AG10803 (cell line): ENCODE measurements around the genes GALR3 and ANKRD54.

- RRBS = 3% methylated on average over 6 of the region's 28 CpGs
Observed at GRCh38 chr22:37606884-37607515, 1.6 kb upstream of the GGA1 start.

GRCh38 chr22:37607516-37607831 lies 1.2 kb upstream of the GGA1 start:
- RRBS = no CpG with 5 or more reads among the region's 10 CpGs

GRCh38 chr22:37610557-37611768 lies 2.3 kb downstream of the GGA1 start:
- RRBS = no CpG with 5 or more reads among the region's 23 CpGs

DNA sequence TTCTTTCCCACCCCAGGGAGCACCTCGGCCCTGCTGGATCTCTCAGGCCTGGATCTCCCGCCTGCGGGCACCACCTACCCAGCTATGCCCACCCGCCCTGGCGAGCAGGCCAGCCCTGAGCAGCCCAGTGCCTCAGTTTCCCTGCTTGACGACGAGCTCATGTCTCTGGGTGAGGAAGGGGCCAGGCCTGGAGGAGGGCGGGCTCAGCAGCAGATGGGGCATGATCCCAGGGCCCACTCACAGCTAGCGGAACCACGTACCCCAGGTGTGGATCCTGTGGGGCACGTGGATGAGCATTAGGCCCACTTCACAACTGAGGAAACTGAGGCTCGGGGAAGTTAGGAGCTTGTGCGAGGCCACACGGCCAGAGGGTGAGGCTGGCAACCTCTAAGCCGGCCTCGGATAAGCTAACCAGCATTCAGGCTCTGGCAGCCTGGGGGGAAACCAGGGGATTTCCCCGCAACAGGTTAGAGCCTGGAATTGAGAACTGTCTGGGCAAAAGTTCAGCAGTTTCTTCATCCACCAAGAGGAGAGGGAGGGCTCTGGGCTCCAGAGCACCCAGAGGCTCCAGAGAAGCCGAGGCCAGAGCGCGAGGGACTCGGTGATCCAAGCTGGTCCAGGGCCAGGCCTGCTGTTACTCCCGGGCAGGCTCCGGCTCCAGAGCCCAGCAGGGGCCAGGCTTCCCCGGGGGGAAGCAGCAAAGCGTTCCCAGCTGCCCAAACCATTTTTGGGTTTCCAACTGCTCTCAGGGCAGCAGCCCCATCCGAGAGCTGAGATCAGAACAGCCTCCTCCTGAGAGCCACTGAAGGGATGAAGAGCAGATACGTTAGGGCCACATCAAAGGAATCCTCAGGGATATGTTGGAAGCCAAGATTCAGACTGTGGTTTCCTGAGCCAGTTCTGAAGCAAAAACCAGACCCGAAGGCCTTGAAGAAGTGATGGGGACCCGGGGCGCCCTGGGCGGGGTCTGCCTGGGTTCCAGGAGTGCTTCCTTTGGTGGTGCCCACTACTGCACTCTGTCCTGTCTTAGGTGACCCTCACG lies 13.4 kb upstream of the SH3BP1 start:
- RRBS = no CpG with 5 or more reads among the region's 32 CpGs

GRCh38 chr22:37633558-37634416 lies 5.7 kb upstream of the SH3BP1 start:
- RRBS = no CpG with 5 or more reads among the region's 25 CpGs

GRCh38 chr22:37675744-37676509 lies 491 bp downstream of the LGALS1 start:
- RRBS = no CpG with 5 or more reads among the region's 13 CpGs

- RRBS = no CpG with 5 or more reads among the region's 15 CpGs
Observed at GRCh38 chr22:37717114-37717798, 20.4 kb downstream of the TRIOBP start.

- RRBS = 1% methylated on average over 7 of the region's 44 CpGs
Observed at GRCh38 chr22:37746724-37747843, 50.2 kb downstream of the TRIOBP start.

- RRBS = no CpG with 5 or more reads among the region's 15 CpGs
Observed at GRCh38 chr22:37822934-37823657, at the start of gene GALR3. Gene GALR3 (plus strand): TSS chr22:37823382.

DNA sequence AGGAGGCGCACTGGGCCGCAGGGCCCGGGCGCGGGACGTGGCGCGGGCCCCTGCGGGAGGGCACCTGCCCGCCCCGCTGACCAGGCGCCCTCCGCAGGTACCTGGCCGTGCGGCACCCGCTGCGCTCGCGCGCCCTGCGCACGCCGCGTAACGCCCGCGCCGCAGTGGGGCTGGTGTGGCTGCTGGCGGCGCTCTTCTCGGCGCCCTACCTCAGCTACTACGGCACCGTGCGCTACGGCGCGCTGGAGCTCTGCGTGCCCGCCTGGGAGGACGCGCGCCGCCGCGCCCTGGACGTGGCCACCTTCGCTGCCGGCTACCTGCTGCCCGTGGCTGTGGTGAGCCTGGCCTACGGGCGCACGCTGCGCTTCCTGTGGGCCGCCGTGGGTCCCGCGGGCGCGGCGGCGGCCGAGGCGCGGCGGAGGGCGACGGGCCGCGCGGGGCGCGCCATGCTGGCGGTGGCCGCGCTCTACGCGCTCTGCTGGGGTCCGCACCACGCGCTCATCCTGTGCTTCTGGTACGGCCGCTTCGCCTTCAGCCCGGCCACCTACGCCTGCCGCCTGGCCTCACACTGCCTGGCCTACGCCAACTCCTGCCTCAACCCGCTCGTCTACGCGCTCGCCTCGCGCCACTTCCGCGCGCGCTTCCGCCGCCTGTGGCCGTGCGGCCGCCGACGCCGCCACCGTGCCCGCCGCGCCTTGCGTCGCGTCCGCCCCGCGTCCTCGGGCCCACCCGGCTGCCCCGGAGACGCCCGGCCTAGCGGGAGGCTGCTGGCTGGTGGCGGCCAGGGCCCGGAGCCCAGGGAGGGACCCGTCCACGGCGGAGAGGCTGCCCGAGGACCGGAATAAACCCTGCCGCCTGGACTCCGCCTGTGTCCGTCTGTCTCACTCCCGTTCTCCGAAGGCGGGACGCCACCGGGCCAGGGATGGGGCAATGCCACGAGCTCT lies 1.7 kb downstream of the GALR3 start:
- RRBS = 8% methylated on average over 19 of the region's 139 CpGs

GRCh38 chr22:37843525-37844547 lies at the start of gene ANKRD54:
Gene ANKRD54 (minus strand): TSS chr22:37844334.
- RRBS = 1% methylated on average over 58 of the region's 100 CpGs

DNA sequence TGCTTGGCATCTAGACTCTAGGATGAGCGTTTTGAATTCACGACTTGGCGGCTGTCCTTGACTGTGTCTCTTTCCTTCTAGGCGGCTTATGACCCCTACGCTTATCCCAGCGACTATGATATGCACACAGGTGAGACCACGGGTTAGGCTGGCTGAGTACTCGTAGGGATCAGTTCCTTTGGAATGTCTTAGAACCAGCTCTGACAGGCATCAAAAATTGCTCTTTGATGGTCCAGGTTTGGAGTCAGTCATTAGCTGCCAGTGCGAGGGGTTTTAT lies 653 bp downstream of the EIF3L start:
- RRBS = no CpG with 5 or more reads among the region's 9 CpGs

GRCh38 chr22:37904454-37905670 lies 1.2 kb upstream of the MICALL1 start:
- RRBS = no CpG with 5 or more reads among the region's 16 CpGs

DNA sequence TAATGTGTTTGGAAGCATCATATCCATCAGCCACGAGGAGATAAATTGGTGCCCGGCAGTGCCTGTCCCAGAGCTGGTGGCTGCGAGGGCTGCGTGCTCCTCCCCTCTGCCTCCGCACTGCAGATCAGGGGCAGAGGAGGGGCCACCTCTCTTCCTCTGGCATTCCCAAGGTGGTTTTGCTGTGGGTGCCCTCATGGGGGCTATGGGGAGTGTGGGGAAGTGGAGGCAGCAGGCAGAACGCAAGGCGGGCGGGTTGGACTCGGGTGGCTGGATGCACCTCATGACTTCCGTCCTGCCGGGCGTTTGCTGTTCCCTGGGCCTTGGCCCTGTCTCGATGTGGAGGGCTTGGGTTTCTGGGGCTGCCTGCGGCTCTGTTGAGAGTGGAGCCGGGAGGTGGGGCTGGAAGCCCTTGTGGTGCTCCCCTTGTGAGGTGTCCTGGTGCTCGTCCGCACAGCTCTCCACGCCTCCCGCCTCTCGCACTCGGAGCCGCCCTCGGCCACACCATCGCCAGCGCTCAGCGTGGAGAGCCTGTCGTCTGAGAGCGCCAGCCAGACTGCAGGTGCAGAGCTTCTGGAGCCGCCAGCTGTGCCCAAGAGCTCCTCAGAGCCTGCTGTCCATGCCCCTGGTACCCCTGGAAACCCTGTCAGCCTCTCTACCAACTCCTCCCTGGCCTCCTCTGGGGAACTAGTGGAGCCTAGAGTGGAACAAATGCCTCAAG lies 21.0 kb downstream of the MICALL1 start:
- RRBS = 88% methylated on average over 4 of the region's 29 CpGs

- RRBS = 79% methylated on average over 3 of the region's 6 CpGs
Observed at GRCh38 chr22:37933005-37933246, 20.5 kb downstream of the C22orf23 start.

DNA sequence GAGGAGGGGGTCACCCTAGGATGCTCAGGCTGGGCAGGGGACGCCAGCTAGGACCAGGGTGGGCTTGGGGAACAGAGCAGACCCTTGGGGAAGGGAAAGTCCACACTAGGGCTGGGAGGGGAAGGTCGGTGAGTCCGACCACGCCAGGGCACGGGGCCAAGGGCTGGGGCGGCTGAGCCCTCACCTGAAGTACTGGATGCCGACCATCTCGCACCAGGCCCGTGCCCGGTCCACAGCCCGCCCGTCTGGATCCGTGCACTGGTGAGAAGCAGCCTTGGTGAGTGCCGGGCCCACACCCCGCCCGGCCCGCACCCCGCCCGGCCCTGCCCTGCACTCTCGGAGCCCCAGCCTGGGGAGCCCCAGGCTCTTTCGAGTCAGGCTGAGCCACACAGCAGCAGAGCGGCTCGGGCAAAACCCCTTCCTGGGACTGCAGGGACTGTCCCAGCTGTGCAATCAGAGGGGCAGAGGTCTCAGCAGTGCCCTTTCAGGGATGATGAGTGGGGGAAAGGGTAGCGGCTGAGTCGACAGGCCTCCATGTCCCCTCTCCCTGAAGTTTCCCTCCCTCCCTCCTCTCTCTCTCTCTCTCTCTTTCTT lies 1.9 kb upstream of the BAIAP2L2 start:
- RRBS = 90% methylated on average over 5 of the region's 25 CpGs

- RRBS = no CpG with 5 or more reads among the region's 10 CpGs
Observed at GRCh38 chr22:38210812-38211296, 9.1 kb downstream of the MAFF start.

GRCh38 chr22:38217972-38218984 lies 16.5 kb downstream of the MAFF start:
- RRBS = no CpG with 5 or more reads among the region's 25 CpGs

- RRBS = no CpG with 5 or more reads among the region's 14 CpGs
Observed at GRCh38 chr22:38228494-38229434, 27.0 kb downstream of the MAFF start.

- RRBS = no CpG with 5 or more reads among the region's 6 CpGs
Observed at GRCh38 chr22:38257791-38258473, 14.9 kb downstream of the TMEM184B start.